A673 (cell line): ENCODE measurements around the gene TMPRSS3.

GRCh38 chr21:42375270-42375993, 9.1 kb upstream of the TFF1 start:
- PRO-cap, result no peak

- PRO-cap, result no peak
These were observed at the start of gene TMPRSS3 for GRCh38 chr21:42395720-42396377. Gene TMPRSS3, minus strand, starts transcription at chr21:42396052.

- PRO-cap, result no peak
These were observed 2.6 kb downstream of the UBASH3A start for GRCh38 chr21:42406081-42406908.

- PRO-cap, result no peak
These were observed 28.8 kb downstream of the RSPH1 start for GRCh38 chr21:42467153-42467675.

DNA sequence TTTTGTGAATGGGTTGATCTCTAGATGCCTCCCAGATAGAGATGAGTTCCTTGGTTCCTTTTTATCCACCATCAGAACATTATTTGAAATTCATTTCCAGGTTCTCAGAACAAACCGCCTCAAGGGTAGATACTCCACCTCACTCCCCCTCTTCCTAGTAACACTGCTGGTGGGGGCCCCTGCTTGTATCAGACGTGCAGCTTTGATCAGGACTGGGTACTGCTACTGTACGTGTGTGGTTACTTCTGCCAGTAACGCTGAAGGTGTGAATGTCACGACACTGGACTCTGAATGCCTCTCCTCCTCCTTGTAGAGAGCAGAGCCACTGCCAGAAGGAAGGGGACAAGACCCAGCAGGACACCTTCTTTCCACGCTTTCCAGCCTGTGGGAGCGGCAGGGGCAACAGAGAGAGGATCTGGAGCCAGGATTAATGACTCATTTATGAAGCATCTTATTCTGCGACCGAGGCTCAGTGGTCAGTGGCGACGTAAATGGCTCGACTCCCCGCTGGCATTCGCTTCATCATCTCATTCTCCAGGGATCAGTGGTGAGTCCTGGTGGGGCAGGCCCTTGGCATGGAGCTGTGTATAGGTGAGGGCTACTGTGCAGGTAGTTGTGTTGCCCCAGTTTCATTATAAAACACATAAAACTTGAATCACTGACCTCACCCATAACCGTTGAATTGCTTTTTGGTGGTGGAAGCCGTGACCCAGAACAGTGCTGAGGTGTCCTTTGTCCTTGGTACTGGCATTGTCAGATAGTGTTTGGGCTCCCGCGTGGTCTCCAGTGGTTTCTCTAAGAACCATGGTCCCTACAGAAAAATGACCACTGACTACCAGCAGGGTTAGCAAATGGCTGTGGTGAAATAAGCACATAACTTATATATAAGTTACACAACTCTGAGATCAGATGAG, 4.6 kb downstream of the SLC37A1 start:
- PRO-cap, result no peak

- PRO-cap, result bidirectional peak, plus-strand start at chr21:42534513, minus-strand start at chr21:42534431; bidirectional peak, plus-strand start at chr21:42534838, minus-strand start at chr21:42534572
These were observed 20.9 kb downstream of the SLC37A1 start for GRCh38 chr21:42534182-42535366.

GRCh38 chr21:42719581-42719981, 66.2 kb downstream of the PDE9A start:
- PRO-cap, result no peak

DNA sequence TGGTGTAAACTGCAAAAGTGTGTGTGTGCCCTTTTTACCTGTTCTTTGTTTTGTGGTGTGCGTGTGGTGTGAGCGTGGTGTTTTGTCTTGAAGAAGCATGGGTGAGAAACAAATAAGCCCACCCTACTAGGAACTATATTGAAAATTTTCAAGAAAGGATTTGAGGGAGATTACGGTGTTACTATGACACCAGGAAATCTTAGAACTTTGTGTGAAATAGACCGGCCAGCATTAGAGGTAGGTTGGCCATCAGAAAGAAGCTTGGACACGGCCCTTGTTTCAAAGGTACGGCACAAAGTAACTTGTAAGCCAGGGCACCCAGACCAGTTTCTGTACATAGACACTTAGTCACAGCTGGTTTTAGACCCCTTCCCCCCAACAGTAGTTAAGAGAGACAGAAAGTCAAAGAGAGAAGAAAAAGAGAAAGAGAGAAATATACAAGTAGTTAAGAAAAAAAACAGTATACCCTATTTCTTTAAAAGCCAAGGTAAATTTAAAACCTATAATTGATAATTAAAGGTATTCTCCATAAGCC, 7.6 kb upstream of the ERVH48-1 start:
- PRO-cap, result no peak

DNA sequence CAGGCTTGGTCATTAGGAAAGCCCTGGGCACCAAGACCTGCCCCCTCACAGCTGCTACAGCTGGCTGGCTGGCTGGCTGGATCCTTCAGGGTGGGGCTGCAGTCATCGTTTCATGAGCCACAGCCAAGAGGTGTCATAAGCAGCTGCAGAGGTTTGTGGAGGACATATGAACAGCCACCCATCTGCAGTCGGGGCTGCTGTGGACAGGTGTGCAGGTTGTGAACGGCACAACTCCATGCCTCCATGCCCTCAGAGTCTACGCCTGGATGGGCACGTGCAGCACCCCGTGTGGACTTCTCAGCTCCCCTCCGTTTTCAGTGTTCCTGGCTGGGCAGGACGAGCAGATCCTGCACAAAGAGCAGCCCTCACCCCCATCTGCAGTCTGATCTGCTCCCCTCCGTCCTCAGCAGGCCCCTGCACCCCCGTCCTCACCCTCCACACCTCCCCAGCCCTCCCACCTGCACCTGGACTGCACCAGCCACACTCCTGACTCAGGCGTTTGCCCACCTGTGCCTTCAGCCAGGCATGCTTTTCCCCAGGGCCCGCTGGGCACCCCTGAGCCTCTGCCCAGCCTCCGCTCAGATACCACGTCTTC, 29.4 kb downstream of the CBS start:
- PRO-cap, result no peak

GRCh38 chr21:43076441-43077123, 947 bp upstream of the CBS start:
- PRO-cap, result no peak

- PRO-cap, result no peak
These were observed 4.2 kb downstream of the CRYAA start for GRCh38 chr21:43173051-43173374.

DNA sequence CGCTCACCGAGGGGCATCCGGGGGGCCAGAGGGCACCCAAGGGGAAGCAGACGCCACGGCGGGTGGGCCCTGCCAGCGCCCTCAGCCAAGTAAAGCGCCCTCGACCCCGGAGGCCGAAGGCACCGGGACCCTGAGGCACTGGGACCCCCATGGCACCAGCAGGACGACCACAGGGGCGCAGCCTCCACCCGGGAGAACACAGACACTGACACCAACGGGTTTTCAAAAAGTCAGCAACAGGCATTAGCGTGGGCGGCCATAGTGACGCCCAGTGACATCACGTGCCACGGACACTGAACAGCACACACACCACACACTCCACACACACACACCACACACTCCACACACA, 4.6 kb downstream of the CRYAA start:
- PRO-cap, result no peak

DNA sequence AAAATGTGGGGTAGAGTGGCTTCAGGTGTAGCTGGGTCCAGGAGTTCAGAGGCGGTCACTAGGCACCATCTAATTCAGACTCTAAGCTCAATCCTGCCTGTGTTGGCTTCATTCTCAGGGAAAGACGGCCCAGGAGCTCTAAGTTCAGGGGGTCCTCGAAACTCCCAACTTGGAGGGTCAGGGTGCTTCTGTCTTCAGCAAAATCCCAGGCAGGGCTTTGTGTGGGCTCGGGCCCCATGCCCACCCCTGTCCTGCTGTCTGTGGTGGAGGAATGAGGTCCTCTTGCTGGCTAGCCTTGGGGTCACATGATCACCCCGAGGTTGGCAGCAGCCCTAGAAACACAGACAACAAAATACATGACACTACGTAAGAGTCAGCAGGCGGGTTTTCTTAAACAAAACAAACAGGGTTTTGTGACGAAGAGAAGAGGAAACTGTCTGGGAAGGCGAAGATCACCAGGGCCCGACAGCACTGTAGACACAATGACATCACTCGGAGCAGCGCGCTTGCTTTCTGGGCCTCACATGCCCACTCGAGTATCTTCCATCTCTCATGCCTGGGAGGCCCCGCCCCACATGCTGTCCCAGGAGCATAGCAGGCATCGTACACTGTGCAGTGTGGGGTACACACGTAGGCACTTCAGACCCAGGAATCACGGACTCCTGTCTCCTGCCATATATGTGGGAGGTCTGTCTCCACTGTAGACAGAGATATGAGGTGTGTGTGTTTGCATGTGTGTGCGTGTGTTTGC, 94.9 kb downstream of the SIK1 start:
- PRO-cap, result no peak

DNA sequence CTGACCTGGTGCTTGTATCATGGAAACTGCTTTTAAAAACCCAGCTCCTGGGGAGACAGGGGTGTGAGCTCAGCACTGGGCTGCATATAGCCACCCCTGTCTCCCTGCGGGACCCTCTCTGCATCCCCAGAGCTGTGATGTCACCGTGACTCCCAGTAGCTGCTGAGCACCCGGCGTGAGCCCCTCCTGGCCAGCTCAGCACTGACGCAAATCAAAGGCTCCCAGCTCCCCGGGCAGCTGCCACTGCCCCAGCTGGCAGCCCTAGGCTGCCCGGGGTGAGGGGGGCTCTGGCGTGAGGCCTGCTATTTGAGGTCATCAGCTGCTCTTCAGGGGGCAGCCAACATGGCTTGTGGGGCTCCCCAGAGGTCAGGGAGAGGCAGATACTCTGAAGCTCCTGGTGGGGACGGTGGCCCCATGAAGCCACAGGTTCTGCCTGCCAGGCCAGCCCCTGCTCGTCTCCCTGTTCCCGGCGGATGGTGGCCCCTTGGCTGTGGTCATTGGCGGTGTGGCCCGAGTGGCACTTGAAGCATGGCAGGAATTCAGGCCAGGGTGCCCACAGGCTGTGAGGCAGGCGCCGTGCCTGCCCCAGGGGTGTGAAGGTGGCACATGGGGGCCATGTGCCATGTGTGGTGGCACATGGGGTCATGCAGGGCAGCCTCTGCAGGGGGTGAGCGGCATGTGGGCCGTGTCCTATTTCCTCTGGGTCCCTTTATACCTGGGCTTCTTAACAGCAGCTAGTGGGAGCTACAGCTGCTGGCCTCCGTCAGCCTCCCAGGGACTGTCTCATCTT, 85.4 kb downstream of the SIK1 start:
- PRO-cap, result no peak

- PRO-cap, result no peak
These were observed 71.1 kb downstream of the SIK1 start for GRCh38 chr21:43355855-43356279.

GRCh38 chr21:43363025-43363287, 64.0 kb downstream of the SIK1 start:
- PRO-cap, result no peak

- PRO-cap, result no peak
These were observed 44.1 kb downstream of the SIK1 start for GRCh38 chr21:43382836-43383226.

DNA sequence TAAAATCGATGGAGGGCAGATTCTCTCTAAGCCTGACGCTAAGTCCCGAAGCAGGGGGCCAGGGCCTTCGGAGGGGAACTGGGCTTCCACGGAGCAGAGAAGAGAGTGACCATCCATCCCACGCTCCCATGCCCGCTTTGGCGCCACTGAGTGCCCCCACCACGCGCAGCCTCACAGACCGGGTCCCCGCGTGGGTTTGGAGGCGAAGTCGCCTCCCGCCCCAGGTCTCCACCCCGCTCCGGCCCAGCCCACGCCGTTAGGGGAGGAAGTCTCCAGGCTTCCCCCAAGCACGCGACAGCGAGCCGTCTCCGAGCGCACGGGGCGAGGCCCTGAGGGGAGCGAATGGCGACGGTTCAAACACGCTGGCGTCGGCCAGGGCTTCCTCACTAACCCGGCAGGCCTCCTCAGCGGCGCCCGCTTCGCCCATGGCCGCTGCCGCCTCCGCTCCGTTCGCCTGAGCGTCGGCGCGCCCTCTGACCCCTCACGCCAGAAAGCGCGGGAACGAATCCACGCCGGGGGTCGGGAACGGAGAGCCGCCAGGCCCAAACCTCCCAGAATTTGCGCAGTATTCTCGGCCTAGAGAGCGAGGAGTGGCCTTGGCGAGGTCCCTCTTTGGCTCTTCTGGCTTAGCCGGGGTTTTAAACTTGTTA, 1.5 kb downstream of the HSF2BP start:
- PRO-cap, result no peak

DNA sequence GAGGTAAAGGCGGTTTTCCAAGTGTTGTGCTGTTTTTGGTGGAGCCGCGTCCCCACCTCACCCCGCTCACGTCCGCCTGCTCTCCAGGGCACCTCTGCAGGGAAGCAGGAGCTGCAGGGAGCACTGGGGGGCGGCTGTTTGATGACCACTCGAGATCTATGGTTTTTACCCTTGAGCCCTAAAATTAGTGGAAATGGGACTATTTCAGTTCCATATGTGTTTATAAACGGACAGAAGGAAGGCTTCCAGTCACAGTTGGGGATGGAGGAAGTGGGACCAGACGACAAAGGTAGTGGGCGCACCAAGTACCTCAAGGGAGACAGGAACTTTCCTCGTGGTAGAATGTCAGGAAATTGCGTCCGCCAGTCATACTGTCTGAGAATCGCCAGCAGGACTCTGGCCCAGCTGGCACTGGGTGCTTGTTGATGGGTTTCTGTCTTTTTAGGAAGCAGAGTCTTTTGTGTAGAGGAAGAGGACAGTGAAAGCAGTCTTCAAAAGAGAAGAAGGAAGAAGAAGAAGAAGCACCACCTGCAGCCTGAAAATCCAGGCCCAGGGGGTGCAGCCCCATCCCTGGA, 27.8 kb downstream of the RRP1B start:
- PRO-cap, result no peak

DNA sequence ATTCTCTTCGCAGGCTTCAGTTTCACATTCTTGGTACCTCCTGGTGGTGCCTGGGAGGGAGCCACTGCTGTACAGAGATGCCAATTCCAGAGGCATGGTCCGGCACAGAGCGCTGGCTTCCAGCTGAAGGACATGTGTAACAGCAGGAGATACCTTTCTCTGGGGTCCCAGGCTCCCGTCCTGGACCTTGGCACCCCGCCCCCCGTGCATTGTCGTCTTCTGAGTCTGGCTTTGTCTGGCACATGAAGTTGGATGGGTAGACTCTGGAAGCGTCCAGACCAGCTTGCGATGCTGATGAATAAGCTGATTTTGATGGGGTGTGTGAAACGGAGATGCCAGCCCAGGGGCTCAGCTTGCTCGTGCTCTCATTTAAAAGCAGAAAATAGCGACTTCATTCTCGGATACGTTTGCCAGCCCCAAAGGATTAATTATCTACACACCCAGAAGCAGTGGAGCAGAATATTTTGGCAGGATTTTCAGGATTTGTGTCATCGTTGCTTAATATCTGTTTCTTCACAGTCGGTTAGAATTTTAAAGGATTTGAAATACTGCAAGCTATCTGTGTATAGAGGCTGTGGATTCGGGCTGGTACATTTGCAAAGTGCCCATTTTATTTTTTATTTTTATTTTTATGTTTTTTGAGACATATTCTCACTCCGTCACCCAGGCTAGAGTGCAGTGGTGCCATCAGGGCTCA, 13.3 kb downstream of the PDXK start:
- PRO-cap, result no peak